Parietal lobe (tissue), 2 donors: ENCODE measurements around a stretch of chr6.

- RAMPAGE, long total RNA: no peak
Observed at GRCh38 chr6:139338715-139339347, 35.6 kb downstream of the CITED2 start.

DNA sequence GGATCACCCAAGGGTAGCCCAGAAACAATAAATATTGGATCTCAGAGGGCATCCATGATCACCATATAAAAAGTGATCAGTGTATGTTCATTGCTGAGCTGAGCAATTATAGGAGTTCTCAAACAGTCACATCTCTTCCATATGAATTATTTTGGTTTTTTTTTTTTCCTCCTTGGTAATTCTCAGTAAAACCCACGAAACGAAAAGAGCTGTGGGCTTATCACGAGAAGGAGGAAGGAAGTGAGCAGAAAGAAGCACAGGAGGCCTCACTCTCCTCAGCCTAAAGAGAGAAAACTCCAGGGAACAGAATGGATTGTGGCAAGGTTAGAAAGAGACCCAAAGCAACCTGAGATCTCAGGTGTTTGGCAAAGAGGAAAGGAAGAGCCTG lies 67.7 kb upstream of the CITED2 start:
- RAMPAGE, long total RNA: no peak

DNA sequence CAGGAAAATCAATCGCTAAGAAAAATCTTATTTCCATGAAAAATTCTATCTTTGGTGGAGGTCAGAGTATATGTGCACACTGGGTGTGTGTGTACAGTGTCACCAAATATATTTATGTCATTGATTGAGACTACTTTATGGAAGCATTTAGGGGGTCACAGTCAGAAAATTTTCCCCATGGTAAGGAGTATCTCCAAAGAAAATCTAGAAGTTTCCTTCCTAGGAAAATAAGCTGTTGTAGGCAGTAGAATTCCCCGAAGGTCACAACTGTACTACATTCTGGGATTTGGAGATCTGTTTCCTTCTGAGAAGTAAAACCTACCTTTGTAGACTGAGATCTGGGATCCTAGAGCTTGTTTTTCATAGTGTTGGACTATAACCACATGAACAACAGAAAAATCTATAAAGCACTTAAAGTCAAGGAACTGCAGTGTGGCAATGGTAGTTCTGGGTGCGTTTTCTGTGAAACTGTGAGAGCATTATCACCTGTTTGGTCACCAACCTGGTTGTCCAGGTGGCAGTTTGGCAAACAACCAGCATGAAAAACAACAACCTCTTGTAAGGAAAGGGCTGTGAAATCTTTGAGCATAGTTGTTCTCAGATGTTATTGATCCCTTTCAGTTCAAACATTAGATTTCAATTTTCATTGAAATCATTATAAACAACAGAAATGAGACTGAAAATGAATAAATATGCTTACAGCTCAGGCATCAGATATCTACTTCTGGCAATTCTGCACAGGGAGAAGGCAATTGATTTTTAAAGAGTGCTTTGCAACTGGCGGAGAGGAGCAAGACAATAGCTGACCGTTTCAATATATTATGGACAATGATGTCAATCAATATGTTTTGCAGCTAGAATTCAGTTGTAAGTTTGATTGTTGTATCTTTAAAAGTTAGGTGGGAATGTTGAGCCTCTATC lies 215.7 kb upstream of the CITED2 start:
- RAMPAGE, long total RNA: no peak

- RAMPAGE, long total RNA: no peak
Observed at GRCh38 chr6:139762531-139763053, 388.1 kb upstream of the CITED2 start.

DNA sequence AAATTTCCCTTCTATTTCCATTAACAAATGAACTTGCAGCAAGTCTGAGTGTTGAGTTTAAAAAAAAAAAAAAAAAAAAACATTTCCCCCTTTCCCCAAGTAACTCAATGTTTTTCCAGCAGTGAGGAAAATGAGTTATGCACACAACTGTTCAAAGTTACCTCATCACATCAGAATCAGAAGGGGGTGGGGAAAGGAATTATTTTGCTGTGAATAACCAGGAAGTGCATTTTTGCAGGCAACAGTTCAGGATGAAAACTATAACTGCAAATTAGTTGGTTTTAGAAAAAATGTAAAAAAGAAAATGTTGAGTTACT lies 568.9 kb upstream of the CITED2 start:
- RAMPAGE, long total RNA: no peak

DNA sequence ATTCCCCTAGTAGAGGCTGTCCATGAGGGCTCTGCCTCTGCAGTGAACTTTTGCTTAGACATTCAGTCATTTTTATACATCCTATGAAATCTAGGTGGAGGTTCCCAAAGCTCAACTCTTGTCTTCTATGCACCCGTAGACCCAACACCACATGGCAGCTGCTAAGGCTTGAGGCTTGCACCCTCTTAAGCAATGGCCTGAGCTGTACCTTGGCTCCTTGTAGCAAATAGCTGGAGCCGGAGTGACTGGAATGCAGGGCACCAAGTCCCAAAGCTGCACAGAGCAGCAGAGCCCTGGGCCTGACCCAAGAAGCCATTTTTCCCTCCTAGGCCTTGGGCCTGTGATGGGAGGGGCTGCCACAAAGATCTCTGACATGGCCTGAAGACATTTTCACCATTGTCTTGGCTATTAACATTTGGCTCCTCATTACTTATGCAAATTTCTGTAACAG lies 938.6 kb upstream of the CITED2 start:
- RAMPAGE, long total RNA: no peak

- RAMPAGE, long total RNA: no peak
Observed at GRCh38 chr6:140883775-140884306, 1248.9 kb upstream of the GJE1 start.

DNA sequence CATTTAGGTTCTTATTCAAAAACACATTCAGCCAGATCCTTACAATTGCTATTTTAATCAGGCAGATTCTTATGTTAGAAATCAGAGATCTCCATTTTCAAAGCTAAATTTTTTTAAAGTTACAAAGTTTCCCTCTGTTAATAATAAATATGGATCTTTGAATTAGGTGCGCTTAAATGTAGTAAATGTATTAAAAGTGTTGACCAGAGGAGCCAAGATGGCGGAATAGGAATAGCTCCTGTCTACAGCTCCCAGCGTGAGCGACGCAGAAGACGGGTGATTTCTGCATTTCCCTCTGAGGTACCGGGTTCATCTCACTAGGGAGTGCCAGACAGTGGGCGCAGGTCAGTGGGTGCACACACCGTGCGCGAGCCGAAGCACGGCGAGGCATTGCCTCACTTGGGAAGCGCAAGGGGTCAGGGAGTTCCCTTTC lies 386.9 kb upstream of the GJE1 start:
- RAMPAGE, long total RNA: no peak

GRCh38 chr6:142218630-142219668 lies 71.9 kb downstream of the VTA1 start:
- RAMPAGE, long total RNA: no peak

GRCh38 chr6:142301342-142301601 lies 535 bp upstream of the ADGRG6 start:
- RAMPAGE, long total RNA: no peak

- RAMPAGE, long total RNA: no peak
Observed at GRCh38 chr6:142886749-142887261, 58.2 kb downstream of the HIVEP2 start.

GRCh38 chr6:142925544-142926135 lies 19.3 kb downstream of the HIVEP2 start:
- RAMPAGE, long total RNA: no peak

GRCh38 chr6:143097153-143097879 lies 36.6 kb downstream of the AIG1 start:
- RAMPAGE, long total RNA: no peak

DNA sequence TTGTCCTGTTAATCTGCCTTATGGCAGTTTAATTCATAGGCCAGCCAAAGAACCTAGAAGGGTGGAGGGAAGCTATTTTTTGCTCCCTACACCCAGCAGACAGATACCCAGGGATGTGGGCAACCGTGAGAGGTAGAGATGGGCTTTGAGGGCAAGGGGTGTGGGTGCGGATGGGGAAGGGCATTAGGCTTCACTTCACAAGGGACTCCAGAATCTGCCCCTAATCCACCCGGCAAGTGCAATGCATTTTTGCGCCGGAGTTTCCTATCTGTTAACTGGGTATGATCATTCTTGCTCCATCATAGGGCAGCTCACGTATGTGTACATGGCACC lies 24.7 kb upstream of the FUCA2 start:
- RAMPAGE, long total RNA: no peak

DNA sequence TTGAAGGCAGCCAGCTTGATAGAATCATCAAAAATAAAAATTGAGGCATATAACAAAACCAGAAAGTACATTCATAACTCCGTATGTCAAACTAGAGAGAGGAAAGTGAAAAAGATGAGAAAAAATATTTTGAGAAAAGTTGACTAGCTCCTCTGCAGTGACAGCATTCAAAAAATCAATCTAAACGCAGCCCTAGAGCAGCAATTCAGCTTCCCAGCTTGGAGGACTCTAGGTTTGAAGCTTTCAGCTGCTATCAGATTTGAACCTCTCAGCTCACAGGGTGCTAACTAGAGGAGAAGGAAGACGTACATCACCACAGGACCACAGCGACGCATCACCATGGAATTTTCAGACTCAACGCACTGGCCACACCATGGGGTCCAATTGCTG lies 44.9 kb upstream of the FUCA2 start:
- RAMPAGE, long total RNA: no peak

DNA sequence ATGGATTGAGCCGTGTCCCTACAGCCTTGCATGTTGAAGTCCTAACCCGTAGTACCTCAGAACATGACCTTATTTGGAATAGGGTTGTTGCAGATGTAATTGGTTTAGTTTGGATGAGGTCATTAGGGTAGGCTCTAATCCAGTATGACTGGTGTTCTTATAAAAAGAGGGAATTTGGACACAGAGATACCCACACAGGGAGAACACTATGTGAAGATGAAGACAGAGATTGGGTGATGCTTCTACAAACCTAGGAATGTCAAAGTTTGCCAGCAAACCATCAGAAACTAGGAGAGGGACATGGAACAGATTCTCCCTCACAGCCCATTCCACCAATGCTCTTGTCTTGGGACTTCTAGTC lies 35.3 kb upstream of the PHACTR2 start:
- RAMPAGE, long total RNA: no peak

GRCh38 chr6:143707815-143708274 lies 30.1 kb downstream of the PHACTR2 start:
- RAMPAGE, long total RNA: no peak

DNA sequence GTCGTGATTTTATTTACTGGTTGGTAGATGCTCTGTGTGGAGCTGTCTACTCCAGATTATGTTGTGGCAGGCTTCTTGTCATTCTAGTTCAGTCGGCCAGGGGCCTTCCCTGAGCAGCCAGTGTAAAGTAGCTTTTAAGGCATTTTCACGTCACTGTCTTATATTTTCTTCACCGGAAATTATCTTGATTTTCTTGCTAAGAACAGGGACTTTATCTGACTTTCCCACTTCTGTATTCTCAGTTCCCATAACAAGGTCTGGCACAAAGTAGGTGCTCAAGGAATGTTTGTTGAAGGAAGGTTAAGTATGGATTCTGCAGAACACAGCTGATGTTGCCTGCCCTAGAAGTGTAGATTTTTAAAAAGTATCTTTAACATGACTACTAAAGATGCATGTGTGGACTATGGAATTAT lies 887 bp downstream of the LTV1 start:
- RAMPAGE, long total RNA: no peak

GRCh38 chr6:143856956-143858115 lies 6.9 kb upstream of the ZC2HC1B start:
- RAMPAGE, long total RNA: no peak

DNA sequence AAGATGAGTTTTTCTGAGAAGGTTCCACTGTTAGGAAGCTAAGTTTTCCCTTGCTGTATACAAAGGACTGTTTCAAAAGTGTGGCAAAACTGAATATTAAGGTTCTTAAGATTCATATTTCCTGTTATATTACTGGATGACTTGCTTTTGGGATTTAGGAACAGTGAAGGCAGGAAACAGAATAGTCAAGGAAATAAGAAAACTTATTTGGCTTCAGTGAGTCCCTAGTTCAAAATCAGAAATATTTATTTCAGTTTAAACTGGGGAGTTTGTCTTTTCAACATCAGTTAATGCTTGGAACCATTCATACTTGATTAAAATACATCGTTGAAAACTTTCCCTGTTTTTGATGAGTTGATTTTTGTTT lies 298 bp upstream of the ZC2HC1B start:
- RAMPAGE, long total RNA: no peak